Jurkat, Clone E6-1 (cell line): ENCODE measurements around the genes FUBP3, FIBCD1 and NUP214.

GRCh38 chr9:130579332-130580371 lies at the start of gene FUBP3:
TSS of gene FUBP3 (plus strand) at chr9:130579577.
- RRBS, result 1% methylated on average over 16 of the region's 94 CpGs

GRCh38 chr9:130620157-130620601 lies 40.8 kb downstream of the FUBP3 start:
- RRBS, result no CpG with 5 or more reads among the region's 8 CpGs

DNA sequence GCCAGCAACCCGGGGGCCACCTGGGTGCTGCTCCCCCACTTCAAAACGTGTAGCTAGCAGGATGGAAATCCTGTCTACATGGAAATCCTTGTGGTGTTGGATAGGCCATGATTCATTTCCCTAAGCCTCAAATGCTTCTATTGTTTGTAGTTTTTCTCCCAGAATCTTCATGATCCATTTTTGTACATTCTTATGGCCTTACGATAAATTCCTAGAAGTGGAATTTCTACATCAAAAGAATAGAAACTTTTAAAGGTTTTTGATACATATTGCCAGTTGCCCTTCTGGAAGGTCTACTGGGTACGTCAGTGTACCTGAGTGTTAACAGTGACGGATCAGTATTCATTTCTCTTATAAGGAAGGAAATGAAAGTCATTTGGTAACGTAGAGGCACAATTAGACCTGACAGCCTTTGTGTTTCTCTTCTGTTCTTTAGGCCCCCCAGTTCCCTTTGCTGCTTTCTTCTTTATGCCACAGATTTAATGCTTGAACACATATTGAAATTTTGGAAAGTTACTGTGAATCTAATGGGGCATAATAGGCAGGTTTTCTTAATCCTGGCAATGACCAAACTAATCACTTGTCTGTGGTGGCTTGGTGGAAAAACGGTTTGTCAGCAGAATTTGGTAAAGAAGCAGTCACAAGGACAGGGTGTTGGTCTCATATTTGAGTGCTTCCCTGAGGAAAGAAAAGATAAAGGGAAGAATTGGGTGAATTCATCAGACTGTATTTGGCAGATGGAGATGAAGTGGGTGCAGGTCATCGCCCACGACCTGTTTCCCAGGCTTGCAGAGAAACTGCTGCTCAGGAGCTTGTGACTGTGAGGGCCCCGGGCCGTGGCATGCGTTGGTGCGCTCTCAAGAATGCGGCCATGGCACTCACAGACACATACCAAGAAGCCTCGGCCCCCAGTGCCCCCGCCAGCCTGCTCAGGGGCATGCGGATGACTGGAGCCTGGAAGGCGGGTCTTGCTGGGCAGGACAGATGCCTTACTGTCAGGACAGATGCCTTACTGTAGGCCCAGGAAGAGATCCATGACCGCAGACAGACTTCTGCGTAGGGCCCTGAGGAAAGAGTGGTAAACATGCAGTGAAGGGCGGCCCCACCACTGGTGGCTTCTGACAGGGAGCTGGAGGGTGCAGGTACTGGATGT lies 69.4 kb upstream of the ABL1 start:
- RRBS, result no CpG with 5 or more reads among the region's 21 CpGs

- RRBS, result no CpG with 5 or more reads among the region's 7 CpGs
Measured at GRCh38 chr9:130768096-130768945, 66.7 kb upstream of the ABL1 start.

DNA sequence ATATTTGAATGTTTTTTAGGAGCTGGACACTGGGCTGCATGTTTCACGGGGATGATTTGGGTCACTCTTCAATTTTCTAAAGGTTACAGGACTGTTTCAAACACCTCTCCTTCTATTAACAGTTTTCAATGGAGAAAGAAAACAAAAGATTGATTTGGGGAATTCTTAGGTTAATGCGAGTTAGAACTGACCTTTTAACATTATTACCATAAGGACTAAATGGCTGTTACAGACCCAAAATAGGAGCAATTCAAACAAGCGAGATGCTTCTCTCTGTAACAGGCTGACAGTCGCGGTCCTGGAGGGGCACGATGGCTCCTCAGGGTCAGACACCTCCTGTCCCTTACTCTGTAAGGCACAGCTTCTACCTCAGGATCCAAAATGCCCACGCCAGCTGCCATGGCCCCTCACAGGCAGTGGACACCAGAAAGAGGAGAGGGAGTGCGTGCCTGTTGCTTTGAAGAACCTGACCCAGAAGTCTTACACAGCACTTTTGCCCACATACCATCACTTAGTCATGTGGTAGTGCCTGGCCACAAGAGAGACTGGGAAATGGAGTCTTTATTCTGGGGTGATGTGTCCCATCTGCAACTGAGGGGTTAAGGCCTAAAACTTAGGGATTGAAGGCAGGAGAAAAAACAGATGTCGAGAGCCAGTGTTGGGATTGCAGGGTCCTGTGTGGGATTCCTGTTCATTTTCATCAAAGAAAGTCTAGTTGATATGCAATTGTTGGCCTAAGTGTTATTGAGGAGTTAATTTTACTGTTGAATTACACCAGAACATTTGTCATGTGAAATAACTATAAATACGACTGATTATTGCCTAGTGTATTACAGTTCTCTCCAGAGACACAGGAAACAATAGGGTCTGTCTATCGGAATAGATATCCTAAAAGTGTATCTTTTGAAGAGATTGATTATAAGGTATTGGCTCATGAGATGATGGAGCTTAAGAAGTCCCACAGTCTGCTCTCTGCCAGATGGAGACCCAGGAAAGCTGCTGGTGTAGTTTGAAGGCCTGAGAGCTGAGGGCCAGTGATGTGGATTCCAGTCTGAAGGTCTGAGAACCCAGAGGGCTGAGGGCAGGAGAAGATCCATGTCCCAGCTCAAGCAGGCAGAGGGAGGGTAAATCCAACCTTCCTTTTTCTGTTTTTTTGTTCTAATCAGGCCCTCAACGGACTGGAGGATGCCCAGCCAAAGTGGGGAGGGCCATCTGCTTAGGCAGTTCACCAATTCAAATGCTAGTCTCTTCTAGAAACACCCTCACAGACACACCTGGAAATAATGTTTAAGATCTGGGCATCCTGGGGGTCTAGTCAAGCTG lies 11.4 kb upstream of the ABL1 start:
- RRBS, result no CpG with 5 or more reads among the region's 12 CpGs

DNA sequence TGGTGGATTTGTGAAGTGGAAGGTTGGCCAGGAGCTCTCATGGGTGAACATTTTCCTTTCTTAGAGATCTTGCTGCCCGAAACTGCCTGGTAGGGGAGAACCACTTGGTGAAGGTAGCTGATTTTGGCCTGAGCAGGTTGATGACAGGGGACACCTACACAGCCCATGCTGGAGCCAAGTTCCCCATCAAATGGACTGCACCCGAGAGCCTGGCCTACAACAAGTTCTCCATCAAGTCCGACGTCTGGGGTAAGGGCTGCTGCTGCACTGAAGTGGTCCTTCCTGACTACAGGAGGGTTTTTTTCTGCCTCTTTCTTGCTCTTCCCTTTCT lies 21.8 kb downstream of the QRFP start:
- RRBS, result no CpG with 5 or more reads among the region's 4 CpGs

DNA sequence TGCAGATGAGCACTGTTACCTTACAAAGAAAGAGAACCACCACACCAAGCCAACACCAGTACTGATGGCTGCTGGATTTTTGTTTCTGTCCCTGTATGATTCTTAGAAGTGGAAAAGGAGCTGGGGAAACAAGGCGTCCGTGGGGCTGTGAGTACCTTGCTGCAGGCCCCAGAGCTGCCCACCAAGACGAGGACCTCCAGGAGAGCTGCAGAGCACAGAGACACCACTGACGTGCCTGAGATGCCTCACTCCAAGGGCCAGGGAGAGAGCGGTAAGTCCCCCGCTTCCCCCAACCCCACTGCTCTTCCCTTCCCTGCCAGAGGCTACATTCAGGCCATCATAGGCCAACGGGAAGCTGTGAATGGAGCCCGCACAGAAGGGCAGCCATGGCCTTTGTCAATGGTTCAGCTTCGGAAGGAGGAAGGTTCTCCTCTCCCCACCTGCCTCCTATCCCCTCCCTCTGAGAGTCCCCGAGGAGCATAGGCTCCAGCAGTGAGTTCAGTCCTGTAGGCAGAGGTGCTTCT lies 16.2 kb downstream of the QRFP start:
- RRBS, result no CpG with 5 or more reads among the region's 10 CpGs

DNA sequence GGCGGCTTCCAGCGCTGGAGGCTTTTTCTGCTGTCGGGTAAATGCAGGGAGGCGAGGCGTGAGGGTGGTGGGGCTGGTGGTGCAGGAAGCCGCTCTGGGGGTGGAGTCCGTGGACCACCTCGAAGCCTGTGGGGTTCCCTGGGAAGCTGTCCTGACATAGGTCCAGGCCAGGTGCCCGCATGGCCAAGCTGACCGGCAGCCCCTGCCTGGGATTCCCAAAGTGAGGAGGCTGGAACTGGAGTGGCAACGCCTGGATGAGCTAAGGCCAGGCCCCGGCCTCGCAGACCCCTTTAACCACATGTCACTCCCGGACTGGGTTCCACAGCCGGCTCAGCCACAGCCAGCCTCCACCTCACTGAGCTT lies 1.3 kb upstream of the QRFP start:
- RRBS, result 42% methylated on average over 3 of the region's 15 CpGs

DNA sequence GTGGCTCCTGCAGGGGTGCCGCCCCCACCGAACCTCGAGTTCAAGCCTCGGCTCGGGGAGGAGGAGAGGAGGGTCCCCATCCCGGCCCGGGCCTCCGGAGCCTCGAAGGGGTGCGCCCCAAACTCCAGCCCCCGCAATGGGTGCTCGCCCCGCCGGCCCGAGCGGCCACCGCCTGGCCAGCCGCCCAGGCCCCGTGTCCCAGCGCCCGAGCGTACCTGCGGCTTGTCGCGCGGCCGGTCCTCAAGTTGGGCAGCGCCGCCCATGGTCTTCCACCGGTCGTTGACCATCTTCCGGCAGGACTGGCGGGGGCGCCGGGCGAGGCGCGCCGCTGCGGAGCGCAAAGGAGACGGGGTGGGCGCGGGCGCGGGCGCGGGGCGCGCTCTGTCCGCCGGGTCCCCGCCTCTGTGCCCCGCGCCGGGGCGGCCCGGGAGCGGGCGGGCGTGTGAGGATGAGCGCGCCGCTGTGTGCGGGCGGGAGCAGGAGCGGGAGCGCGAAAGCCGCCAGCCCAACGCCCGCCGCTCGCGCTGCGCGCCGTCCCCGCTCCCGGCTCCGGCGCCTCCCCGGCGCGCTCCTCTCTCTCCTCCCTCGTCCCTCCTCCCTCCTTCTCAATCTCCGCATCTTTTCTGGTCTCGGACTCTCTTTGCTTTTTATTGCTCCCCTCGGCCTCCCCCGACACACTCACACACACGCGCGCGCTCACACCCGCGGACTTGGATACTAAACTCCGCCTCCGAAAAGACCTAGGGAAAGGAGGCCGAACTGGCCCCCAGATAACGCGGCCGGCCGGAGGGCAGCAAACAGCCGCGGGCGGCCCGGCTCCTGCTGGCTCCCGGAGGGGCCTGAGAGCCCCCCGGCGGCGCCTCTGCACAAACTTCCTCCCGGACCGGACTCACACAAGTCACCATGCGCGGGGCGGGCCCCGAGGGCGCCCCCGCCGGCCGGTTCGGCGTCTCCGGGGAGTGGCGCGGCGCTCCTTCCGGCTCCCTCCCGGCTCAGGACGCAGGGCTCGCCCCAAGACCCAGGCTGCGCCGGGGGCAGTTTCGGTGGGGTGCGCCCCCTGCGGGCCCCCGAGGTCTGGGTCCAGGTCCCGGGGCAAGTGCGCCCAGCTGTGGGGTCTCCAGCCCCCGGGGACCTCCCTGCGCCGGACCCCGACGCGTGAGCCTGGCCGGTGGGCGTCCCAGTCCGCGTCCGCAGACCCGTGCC lies at the start of gene FIBCD1:
Gene FIBCD1, minus strand, starts transcription at position 927 of the 1,203 bp plus-strand sequence.
- RRBS, result 28% methylated on average over 43 of the region's 151 CpGs

- RRBS, result 1% methylated on average over 11 of the region's 49 CpGs
Measured at GRCh38 chr9:131125081-131125747, at the start of gene NUP214. TSS of gene NUP214 (plus strand) at chr9:131125586.

DNA sequence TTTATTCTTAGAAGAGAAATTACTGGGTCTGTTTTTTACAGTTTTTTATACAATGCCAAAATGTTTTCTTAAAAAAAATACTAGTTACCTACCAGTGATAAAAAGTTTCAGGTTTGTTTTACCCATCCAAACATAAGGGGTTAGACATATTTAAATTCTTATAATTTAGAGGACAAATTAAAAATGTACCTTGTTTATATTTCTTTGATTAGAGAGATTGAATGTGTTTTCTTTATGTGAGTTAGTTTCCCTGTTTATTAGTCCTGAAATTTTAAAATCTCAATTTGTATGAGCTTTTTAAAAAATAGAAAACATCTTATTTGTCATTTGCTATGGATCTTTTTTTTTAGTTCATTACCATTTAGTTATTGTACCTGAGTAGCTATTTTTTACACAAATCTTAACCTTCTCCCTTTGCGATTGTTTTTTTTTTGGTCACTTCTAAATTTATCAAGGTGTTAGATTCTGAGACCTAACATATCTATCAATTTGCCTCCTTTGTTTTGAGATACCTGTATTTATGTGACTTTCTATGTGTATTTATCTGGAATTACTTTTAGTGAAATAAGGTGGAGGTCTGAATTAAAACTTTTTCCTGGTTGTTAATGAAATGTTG lies 18.1 kb downstream of the NUP214 start:
- RRBS, result no CpG with 5 or more reads among the region's 1 CpG

- RRBS, result no CpG with 5 or more reads among the region's 8 CpGs
Measured at GRCh38 chr9:131177323-131178527, 52.3 kb downstream of the NUP214 start.

GRCh38 chr9:131191647-131192543 lies 66.5 kb downstream of the NUP214 start:
- RRBS, result no CpG with 5 or more reads among the region's 6 CpGs

- RRBS, result no CpG with 5 or more reads among the region's 10 CpGs
Measured at GRCh38 chr9:131234043-131234606, 42.2 kb downstream of the FAM78A start.

DNA sequence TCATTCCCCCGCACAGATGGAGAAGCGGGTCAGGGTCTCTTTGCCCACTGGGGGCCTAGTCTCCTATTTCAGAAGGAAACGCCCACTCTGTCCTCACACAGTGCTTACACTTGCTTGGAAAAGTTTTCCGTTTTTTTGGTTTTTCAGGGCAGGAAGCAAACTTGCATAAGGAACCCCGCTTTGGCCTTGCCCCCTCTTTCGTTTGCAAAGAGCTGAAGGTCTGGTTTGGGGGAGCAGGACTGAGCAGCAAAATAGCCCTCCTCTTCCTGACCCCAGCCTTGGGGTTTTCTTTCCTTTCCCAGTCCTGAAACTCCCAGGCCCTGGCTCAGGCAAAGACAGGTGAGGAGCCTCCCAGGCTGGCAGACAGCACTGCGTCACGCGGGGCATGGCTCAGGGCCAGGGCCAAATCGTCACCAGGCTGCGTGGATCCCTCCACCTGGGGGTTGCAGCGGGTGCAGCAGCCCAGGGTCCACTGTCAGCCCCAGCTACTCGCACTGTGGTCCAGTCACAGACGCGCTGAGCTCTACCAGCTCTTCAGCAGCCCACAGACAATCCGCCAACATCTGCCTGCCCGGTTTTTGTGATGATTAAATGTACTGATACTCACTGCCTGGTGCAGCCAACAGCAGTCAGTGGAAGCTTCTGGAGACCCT lies 12.2 kb downstream of the FAM78A start:
- RRBS, result no CpG with 5 or more reads among the region's 17 CpGs

DNA sequence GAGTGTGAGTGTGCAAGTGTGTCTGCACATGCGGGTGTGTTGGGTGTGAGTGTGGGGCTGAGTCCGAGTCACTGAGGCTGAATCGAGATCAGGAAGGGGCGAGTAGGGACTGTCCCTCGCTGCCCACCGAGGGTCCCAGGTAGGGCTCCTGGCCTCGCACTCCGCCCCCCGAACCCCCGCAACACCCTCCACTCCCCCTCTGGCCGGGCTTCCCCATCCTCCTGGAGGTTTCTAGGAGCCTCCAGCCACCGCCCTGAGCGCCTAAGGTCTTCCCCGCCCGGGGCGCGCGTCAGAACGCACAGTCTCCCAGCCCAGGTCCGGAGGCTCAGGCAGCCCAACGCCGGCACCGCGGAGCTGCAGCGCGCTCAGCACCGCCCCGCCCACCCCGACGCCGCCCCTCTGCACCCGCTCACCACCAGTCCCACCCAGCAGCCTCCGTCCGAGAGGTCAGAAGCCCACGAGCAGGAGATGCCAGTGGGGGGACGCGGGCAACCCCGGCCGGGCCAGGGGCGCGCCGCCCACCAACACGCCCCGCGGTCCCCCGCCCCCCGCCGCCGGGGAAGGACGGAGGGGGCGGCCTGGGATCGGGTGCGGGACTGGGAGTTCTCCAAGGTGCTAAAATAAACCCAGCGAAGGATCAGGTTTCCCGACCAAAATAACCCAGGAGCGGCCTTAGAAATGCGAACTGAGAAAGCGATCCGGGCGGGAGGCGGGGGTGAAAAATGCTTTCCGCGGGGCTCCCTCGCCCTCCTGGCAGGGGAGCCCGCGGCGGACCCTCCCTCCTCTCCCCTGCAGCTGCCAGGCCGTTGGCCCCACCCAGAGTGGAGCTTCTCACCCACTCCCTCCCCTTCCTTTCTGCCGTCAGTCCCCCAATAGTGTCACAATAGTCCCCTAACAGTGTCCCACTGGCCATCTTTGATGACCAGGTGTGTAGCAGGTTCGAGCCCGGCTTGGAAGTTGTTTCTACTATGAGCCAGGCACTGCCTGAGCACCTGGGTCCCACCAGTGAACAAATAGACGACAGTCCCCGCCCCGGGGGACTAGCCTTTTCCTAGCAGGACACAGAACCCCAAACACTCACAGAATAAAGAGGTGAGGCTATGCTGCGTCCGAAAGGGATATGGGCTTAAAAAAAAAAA lies 6.6 kb upstream of the FAM78A start:
- RRBS, result 80% methylated on average over 18 of the region's 76 CpGs

DNA sequence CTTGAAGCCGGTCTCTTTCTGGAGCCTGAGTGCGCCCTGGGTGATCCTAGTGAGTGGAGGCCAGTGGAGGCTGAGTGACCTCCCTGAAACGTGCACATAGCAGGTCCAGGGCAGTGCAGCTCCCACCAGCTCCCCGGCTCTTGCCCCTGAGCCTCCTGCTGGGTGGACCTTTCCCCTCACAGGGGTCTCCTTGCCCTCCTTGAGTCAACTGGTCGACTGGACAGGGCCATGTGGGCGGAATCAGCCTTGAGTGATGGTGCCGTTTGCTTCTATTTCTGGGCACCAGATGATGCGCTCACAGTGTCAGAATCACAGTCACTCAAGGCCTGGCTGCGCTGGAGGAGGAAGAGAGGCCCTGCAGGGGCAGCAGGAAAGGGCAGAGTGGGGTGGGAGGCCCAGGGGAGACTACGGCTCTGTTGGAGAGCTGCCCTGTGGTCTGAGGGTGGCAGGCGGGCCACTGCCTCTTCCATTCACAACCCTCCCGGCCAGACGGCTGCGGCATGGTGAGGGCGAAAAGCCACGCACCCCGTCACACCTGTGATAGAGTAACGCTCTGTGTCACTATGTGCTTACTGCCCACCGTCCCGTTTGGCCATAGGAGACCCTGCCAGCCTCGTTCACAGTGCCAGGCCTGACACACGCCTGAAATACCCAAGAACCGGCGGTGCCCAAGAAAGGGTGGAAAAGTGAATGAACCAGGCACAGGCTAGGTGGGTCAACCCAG lies 9.8 kb downstream of the PLPP7 start:
- RRBS, result no CpG with 5 or more reads among the region's 24 CpGs

DNA sequence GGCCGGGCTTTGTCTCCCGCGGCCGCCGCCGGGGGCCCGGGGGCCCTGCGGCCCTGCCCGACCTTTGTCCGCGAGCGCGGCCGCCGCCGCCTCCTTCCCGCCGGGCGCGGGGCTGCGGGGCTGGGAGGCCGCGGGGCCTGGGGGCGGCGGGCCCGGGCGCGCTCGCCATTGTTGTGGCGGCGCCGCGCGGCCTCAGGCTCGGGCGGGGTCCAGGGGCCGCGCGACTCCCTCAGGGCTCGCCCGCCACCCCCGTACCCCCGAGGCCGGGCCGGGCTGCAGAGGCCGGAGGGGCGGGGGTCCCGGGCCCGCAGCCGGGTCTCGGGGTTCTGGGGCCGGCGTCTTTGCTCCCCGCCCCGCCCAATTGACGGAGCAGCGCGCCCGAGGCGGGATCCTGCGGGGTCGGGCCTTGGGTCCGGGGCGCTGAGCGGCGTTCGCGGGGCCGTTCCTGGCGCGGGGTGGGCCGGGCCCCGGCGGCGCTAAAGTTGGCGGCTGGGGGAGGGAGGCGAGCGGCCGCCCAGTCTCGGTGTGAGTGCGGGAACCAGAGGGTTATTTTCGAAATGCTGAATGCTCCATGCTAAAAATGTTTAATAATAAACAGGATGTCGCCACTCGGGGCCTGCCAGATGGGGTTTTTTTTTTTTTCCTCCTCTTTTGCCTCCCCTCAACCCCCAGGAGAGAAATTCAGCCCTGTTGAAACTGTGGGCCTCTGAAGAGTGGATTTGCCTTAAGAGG lies 612 bp downstream of the PRRC2B start:
- RRBS, result 2% methylated on average over 39 of the region's 84 CpGs

- RRBS, result no CpG with 5 or more reads among the region's 8 CpGs
Measured at GRCh38 chr9:131396824-131397659, 3.2 kb downstream of the PRRC2B start.

DNA sequence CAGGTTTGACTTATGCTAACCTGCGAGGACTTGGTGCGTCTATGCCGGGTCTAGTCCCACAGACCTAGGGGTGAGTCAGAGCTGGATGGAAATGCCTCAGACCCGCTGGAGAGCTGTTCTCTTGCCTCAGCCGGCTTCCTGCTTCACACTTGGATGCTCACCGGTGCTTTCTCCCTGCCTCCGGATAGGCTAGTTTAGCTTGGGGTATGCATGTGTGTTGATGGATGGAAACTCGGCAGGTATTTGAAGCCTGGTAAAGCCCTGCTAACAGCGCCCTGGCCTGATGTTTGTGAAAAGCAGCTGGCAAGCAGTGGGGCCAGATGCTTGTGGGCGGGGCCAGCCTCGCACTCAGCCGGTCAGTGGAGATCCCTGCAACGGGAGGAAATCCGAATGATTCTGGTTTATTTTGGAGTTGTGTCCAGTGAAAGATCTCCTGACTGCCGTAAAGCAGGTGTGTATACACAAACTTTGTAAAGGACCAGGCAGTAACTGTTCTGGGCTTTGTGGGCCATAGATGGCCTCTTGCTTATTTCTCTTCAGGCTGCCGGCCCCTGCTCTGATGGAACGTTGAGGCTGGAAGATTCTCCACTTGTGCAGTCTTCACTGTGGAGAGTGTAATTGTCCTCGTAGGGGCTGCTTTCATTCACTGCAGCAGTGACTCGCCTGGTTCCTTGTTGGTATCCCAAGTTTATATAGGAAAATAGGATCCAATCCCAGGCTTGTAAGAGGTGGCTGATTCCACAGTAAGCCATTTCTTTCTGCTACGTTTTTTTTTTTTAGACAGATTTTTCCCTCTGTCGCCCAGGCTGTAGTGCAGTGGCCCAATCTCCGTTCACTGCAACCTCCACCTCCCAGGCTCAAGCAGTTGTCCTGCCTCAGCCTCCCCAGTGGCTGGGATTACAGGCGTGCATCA lies 29.5 kb downstream of the PRRC2B start:
- RRBS, result no CpG with 5 or more reads among the region's 23 CpGs